Metastatic Liver Carcinoma in the Adrenal Gland (tissue), 2 donors: ENCODE measurements around a stretch of chr1.

DNA sequence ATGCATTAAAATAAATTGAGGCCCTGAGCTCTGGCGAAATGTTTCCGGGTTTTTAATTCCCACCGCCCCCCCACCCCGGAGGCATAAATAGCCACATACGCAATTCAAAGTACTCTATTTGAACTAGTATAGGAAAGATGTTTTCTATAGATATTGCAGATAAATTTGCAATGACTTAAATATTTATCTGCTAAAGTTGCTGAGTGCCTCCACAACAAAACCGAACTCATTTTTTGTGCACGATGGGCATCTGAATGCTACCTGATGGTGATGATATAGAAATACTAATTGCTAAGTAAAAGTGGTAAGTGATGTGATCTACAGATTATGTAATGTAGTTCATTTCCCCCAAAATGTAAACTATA lies 8.6 kb downstream of the IRF2BP2 start:
- PRO-cap, 2 experiments: no peak in any of the 2 experiments

DNA sequence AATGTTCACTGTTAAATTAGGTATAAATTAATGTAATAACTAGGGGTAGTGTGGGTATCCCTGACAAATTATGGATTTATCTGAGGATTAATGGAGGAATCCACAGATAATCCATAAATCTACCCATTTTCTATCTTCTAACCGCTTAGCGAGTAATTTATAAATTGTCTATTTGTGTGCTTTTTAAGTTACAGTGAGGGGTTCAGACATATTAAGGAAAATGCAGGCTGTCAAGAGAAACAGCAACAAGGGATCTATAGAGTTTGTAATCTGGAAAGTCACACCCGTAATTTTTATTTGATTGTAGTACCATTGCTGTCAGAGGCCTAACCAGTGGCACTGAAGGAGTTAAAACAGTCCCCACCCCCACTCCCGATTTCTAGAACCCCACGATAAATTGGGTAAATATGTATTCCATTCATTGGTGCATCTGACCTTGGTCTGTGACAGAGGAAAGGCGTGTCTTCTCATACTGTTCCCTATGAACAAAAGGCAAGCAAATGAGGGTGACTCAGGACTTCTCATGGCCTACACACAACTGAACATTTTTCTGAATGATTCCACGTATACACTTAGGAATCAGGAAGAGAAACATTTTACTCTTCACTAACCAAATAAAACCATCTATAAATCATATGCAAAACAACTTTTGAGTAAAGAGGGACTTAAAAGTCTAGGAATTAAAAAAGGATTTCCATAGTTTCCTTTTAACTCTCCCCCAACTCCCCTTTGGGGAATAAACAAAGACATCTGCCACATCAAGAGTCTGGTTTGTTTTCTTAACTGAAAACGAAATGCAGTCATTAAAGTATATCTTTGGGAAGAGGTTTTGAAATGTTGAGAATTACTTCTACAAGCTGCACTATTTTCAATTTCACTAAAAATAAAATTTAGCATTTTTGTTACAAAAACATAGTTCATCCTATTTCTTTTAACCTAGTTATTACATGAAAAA lies 7.3 kb downstream of the IRF2BP2 start:
- PRO-cap, 2 experiments: peak in 2 of 2 experiments; most common plus-strand start position 488 of the sequence (in 1); most common minus-strand start position 445 of the sequence (in 1)

DNA sequence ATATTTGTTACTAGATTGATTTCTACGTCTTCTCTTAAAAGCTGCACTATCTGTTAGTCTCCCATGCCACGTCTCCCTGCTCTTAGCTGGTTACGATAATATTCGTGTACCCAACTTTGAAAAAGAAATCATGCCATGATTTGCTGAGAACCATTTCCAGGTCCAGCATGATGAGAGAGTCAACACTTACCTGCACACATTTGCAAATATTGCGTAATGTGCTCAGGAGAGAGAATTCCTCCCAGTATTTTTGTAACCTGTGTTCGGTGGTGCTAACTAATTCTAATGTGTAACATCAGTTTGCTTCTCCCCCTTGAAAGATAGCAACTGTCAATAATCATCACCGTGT lies 60.9 kb upstream of the IRF2BP2 start:
- PRO-cap, 2 experiments: no peak in any of the 2 experiments

DNA sequence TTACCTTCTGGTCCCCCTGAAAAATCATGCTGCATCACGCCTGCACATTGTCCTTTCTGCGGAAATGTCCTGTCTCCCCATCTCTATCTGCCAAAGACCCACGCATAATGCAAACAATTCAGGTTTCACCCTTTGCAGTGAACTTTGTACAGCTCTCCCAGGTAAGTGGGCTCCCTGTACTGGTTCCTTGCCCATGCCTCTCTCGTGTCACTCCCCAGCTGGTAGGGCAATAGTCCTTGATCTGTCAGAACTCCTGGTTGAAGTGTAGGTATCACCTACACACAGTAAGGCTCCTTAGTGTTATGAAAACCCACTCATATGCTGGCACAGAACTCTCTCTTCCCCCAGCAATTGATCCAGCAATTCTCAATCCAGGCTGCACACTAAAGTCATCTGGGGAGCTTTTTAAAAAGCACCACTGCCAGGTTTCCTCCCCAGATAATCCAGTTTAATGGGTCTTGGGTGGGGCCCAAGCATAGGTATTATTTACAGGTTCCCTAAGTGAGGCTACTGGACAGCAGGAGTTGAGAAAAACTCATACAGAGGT lies 103.1 kb upstream of the IRF2BP2 start:
- PRO-cap, 2 experiments: no peak in any of the 2 experiments

DNA sequence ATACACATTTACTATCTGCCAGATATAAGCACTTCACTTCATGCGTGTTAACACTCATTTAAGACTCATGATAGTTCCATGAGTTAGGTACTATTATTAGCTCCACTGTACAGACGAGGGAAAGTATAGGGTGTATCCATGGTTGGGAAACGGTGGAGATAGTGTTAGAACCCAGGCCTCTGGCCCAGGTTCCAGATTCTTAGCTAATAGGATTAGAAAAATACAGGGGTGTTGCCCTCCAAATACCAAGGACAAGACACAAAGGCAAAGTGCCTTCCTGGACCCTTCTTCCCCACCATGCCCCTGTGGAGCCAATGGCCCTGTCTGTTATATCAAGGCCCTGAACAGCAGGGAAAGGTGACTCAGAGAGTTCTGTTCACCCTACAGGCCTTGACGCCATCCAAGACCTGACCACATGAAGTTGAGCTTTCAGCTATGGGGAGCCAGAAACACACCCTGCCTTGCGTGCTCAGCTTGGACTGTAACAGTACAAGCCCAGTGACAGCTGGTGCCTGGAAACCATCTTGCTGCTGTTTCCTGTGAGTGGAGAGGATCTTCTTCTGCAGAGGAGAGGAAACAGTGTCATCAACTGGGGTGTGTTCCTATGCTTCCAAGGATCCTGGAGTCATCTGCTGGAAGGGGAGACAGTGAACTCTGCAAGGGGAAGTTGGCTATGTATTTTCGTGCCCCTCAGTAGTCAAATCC lies 164.9 kb upstream of the IRF2BP2 start:
- PRO-cap, 2 experiments: no peak in any of the 2 experiments

- PRO-cap, 2 experiments: no peak in any of the 2 experiments
These were observed 168.2 kb upstream of the IRF2BP2 start for GRCh38 chr1:234778095-234778670.

- PRO-cap, 2 experiments: no peak in any of the 2 experiments
These were observed 214.9 kb upstream of the IRF2BP2 start for GRCh38 chr1:234824796-234825311.

DNA sequence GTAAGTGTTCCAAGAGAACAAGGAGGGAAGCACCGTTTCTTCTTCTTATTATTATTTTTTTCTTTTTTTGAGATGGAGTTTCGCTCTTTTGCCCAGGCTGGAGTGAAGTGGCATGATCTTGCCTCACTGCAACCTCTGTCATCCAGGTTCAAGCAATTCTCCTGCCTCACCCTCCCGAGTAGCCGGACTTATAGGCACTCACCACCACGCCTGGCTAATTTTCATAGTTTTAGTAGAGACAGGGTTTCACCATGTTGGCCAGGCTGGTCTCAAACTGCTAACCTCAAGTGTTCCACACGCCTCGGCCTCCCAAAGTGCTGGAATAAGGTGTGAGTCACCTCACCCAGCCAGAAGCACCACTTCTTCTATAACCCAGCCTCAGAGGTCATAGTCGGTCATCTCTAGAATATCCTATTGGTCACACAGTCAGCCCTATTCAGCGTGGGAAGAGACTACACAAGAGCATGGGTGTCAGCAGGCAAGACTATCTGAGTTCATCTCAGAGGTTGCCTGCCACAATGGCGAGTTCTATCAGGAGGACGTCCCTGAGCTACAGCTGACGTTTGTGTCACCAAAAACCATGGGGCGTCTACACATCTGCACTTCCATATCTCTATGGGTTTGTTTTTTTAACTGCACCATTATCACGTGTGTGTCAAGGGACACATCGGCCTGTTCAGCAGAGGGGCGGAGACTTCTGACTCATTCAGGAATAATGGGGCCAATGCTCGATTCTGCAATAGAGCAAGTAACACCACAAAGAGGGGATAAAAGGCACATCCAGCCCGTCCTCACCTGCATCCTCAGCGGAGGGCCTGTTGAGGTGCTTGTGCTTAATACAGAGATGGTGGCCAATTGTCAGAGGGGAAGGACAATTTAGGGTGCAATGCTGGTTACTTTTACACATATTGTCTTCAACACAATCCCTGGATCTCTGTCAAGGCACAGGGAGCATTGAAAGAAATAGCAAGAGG lies 256.2 kb upstream of the IRF2BP2 start:
- PRO-cap, 2 experiments: peak in 1 of 2 experiments; most common plus-strand start position 751 of the sequence (in 1); most common minus-strand start position 617 of the sequence (in 1)

- PRO-cap, 2 experiments: no peak in any of the 2 experiments
These were observed 230.5 kb downstream of the TOMM20 start for GRCh38 chr1:234898094-234898577.

GRCh38 chr1:234899429-234899746 lies 229.2 kb downstream of the TOMM20 start:
- PRO-cap, 2 experiments: peak in 2 of 2 experiments; most common plus-strand start chr1:234899652 (in 1); most common minus-strand start chr1:234899563 (in 2)

DNA sequence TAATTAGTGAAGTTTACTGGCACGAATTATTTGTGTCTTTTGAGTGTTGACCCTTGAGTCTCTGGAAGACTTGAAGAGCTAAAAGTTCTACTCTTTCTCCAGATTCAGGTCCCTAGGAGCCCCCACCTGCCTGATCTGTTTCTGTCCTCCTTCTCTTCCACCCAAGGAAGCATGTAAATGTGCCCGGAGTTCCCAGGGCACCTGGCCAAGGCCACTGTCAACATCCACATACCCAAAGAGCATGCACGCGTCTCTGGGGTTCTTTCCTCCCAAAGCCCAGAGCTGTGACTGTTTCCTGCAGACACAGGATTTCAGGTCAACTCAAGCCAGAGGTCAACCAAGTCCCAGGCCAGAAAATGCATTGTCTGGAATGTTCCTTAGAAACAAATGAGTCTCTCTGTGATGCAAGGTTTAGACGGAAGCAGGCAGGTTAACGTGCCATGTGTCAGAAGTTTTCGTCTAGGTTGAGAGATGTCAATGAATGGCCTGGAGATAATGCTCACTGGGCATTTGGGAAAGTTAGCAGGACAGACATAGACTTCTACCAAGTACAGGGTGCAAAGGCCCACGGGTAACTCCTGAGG lies 207.0 kb downstream of the TOMM20 start:
- PRO-cap, 2 experiments: no peak in any of the 2 experiments

GRCh38 chr1:234926804-234927368 lies 201.8 kb downstream of the TOMM20 start:
- PRO-cap, 2 experiments: no peak in any of the 2 experiments

- PRO-cap, 2 experiments: peak in 2 of 2 experiments; most common plus-strand start chr1:234969919 (in 2); most common minus-strand start chr1:234969761 (in 2)
These were observed 158.9 kb downstream of the TOMM20 start for GRCh38 chr1:234969482-234970378.

GRCh38 chr1:234986606-234987267 lies 141.9 kb downstream of the TOMM20 start:
- PRO-cap, 2 experiments: no peak in any of the 2 experiments

DNA sequence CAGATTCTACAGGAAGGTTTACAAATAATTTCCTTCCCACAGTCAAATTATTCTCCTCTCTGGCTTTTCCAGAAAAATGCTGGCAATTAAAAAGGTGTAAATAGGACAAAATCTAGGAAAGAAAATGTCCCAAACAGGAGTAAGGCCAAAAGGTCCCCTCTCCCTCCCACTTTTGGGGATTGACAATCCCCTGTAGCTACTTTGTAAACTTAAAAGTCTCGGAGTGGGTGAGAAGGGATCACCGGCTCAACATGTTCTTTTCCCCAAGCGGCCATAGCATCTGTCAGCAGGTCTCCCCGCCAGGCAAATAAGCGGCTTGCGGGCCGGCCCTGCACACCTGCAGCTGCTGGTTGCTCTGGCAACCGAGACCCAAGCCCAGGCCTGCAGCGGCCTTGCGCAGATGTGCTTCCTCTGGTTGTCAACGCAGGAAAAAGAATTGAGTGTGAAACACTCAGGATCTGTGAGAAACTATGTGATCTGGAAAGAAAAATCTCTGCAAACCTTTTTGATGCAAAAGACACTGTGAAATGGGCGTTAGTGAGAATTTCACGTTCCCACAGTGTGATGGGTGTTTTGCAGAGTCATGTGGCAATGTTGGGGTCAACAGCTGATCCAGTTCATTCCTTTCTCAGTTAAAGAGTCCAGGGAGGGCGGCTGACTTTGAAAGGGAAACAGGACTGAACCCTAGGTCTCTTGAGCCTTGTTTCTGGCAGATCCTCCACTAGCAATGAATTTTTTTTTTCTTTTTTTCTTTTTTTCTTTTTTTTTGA lies 28.5 kb downstream of the TOMM20 start:
- PRO-cap, 2 experiments: no peak in any of the 2 experiments

DNA sequence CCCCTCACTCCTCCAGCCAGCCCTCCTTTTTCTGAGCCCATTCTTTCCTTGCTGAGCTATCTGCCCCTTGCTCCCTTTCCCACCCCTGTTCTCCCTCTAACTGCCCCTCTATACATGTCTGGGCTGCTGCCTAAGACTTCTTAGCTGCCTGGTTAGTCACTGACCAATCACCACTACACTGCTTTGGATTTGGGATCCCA lies 18.5 kb downstream of the TOMM20 start:
- PRO-cap, 2 experiments: no peak in any of the 2 experiments

DNA sequence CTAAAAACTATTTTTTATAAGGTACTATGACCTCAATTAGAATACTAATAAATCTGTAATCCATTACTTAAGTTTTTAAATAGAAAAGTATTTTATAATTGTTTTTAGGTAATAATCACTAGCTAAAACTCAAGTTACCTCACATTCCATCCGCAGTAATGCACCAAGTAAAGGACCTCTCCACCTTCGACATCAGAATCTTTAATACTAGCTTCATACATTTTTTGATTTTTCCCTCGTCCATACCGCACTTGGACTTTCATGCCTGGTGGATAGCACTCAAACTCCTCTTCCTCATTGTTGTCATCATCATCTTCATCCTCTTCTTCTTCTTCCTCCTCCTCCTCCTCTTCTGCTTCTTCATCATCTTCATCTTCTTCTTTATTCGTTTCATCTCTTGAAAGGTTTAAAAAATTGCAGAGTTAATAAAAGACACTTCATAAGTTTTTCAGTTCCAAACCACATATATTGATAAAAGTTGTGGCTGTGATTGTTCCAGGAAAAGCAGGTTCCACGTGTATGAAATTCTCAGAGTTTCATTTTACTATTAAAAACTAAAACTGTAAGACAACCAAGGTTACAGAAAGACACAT lies 52.7 kb upstream of the RBM34 start:
- PRO-cap, 2 experiments: no peak in any of the 2 experiments

DNA sequence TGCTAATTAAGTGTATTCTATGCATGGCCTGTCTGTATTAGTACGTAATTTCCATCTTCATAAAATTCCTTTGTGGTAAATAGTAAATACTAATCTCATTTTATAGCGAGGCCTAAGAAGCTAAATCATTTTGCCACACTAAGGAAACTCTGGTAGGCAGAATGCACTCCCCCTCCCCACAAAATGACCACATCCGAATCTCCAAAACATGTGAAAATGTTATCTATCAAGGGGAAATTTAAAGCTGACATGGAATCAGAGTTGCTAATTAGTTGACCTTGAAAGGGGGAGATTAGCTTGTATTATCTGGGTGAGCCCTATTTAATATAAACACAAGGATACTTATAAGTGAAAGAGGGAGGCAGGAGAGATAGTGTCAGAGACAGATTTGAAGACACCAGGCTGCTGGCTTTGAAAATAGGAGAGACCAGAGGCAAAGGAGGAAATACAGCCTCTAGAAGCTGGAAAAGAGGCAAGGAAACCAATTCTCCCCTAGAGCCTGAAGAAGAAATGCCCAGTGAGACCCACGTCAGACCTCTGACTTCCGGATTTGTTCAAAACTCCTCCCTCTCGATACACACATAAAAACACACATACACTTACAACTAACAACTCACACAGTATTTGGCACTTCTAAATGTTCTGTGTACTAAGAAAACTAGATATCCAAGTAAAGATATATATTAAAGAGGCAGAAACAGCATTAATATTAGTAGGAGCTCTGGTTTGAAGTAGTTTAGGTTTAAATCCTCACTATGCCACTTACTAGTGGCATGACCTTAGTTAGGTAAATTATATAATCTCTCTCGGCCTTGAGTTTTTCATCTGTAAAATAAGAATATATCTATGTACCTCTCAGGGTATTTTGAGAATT lies 23.0 kb downstream of the ARID4B start:
- PRO-cap, 2 experiments: no peak in any of the 2 experiments

- PRO-cap, 2 experiments: peak in 1 of 2 experiments; most common minus-strand start chr1:235650715 (in 1)
These were observed 719 bp upstream of the GNG4 start for GRCh38 chr1:235650129-235650876.

GRCh38 chr1:235863010-235863596 lies 3.6 kb downstream of the LYST start:
- PRO-cap, 2 experiments: no peak in any of the 2 experiments